Measurements from ENCODE around the gene ERGIC1.

- PRO-cap: no peak
- CAGE, long polyA plus RNA: no peak
Measured at GRCh38 chr5:172749658-172750493, 21.1 kb downstream of the DUSP1 start.

DNA sequence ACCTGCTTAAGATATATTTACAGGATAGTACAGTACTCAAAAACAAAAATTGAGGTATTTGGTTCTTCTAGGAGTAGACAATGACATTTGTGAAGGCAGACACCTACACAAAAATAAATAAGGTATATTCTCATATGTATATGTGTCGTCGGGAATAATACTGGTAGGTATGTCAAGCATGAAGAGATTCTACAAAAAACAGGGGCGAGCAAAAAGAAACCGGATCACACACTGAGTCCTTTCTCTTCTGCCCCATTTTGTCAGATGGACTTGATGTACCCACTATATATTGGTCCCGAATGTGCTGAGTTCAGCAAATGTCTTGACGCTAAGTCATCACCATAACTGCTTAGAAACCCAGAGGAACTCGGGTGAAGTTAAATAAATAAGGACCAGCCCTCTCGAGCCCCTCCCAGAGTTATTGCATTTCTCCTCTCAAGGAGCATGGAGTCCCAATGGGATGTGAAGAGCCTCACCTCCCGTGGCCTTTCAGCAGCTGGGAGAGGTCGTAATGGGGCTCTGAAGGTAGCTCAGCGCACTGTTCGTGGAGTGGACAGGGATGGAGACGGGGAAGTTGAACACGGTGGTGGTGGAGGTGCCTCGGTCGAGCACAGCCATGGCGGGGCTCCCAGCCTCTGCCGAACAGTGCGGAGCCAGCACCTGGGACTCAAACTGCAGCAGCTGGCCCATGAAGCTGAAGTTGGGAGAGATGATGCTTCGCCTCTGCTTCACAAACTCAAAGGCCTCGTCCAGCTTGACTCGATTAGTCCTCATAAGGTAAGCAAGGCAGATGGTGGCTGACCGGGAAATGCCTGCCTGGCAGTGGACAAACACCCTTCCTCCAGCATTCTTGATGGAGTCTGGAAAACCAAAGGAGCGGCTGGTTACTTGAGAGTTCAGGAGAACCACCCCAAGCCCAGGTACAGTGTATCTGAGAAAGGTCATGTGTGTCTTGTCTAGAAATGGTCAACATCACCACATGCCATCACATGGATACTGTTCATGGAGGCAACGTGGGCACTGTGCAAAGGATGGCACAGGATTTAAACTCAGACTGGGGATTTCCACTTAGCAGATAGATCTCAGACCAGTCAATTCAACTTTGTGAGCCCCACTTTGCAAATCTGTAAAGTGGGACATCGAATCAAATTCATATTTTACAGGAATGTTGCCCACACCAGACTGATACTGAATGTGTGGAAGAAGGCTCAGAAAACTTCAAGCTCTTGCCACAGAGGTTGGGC, 2.3 kb downstream of the DUSP1 start:
- PRO-cap: no peak
- CAGE, long polyA plus RNA: start-site peak on the plus strand centred at position 537 of the sequence, 106 bp wide, 972 and 1,431 reads in 2 replicates

DNA sequence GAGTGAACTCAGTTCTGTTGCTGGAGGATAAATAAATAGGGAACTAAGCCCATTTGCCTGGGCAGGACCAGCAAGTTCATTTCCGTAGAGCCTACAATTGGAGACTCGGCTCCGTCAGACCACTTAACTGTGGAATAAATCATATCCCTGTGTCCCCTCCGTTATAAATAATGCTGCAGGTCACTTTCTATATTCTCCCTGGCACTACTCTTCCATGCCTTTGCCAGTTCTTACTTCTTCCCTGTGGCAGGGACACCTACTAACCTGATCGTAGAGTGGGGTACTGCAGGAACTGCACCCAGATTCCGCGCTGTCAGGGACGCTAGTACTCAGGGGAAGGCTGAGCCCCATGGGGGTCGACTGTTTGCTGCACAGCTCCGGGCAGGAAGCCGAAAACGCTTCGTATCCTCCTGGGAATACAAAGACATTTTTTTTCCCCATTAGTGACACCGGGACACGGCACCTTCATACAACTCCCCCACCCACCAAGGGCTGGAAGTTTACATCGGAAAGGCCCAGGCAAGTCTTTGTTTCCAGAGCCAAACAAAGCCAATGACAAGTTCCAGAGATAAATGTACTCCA, 1.0 kb downstream of the DUSP1 start:
- PRO-cap: bidirectional peak, plus-strand start outside the sequence, minus-strand start at position 317 of the sequence
- CAGE, long polyA plus RNA: no peak

GRCh38 chr5:172798279-172799566, 27.7 kb upstream of the DUSP1 start:
- PRO-cap: no peak
- CAGE, long polyA plus RNA: no peak

GRCh38 chr5:172832529-172833073, 1.4 kb upstream of the ERGIC1 start:
- PRO-cap: no peak
- CAGE, long polyA plus RNA: no peak

- PRO-cap: bidirectional peak, plus-strand start at chr5:172834251, minus-strand start at chr5:172834162; bidirectional peak, plus-strand start at chr5:172834610, minus-strand start at chr5:172834422
- CAGE, long polyA plus RNA: no peak
Measured at GRCh38 chr5:172834073-172835157, at the start of gene ERGIC1. Gene ERGIC1, plus strand, starts transcription at chr5:172834251.

DNA sequence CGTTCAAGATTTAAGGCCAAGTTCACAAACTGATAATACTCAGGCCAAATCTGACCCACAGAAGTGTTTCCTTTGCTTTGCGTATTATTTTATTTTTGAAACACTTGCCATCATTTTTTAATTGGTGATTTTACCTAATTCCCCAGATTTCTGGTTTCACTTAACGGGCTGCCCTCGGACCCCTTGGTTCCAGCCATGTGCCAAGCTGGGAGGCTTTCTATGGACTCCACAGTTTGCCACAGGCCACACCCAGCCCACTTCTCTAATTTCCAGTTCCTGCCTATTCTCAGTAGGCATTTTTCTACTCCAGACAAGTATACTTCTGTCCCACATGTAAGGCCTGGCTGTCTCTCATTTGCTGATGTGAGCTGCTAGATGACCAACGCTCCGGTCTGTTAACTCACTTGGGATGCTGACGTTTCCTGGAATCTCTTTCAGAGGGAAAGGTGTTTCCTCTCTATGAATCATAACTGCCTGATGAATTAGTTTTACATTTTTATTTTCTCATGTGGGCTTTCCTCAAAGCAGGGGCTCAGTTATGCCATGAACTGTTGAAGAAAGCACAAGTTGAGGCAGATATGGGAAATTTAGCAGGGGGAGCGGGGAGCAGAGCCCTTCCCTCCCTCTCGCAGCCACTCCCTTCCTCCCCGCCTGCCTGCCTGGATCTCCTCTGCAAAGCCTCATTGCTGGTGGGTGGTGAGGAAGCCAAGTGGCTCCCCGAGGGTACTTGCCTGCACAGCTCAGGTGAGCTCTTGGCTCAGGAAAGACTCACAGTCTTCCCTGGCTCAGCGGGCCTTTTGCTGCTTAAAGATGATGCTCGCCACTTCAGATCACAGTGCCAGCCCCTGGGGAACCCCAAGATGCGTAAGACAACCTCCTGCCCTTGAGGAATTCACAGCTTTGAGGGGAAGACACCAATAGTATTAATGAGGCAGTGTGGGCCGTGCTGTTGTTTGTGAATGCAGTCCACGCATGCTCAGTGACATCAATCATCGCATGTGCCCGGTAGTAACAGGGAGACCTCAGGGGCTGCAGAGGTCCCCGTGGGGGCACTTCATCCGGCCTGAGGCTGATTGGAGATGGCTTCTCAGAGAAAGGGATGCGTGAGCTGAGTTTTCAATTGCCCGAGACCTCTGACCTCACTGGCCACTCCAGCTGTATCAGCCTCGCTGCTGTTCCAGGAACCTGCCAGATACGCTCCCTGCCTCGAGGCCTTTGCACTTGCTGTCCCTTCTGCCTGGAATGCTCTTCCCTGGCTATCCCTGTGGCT, 36.5 kb downstream of the ERGIC1 start:
- PRO-cap: no peak
- CAGE, long polyA plus RNA: no peak

DNA sequence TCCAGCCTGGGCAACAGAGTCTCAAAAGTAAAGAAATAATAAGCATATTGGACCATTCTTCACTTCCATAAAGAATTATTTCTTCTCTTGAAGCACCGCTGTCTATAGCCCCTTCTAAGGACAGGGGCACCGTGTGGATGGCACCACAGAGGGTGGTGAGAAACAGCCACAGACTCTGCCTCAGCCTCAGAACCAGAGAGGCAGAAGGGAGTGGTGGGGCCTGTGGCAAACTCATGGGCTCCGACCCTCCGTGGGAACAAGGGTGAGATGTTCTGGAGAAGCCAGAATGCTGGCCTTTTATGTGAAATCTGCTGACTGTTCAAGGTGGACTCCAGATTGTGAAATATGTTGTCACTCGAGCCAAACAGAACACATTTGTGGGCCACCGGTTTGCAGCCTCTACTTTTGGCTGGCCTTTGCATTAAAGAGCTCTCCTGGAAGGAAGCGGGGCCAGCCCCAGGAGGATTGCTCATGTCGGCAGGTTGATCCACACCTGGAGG, 62.3 kb downstream of the ERGIC1 start:
- PRO-cap: no peak
- CAGE, long polyA plus RNA: no peak

GRCh38 chr5:172950700-172951945, 8.1 kb upstream of the RPL26L1 start:
- PRO-cap: no peak
- CAGE, long polyA plus RNA: no peak

GRCh38 chr5:173011474-173012168, 28.1 kb downstream of the ATP6V0E1 start:
- PRO-cap: no peak
- CAGE, long polyA plus RNA: no peak

- PRO-cap: no peak
- CAGE, long polyA plus RNA: no peak
Measured at GRCh38 chr5:173040137-173040336, 16.1 kb upstream of the CREBRF start.

GRCh38 chr5:173329001-173329440, 807 bp upstream of the STC2 start:
- PRO-cap: no peak
- CAGE, long polyA plus RNA: no peak

- PRO-cap: no peak
- CAGE, long polyA plus RNA: no peak
Measured at GRCh38 chr5:173423220-173423930, 95.2 kb upstream of the STC2 start.

GRCh38 chr5:173612966-173613422, 3.5 kb downstream of the BOD1 start:
- PRO-cap: no peak
- CAGE, long polyA plus RNA: no peak

DNA sequence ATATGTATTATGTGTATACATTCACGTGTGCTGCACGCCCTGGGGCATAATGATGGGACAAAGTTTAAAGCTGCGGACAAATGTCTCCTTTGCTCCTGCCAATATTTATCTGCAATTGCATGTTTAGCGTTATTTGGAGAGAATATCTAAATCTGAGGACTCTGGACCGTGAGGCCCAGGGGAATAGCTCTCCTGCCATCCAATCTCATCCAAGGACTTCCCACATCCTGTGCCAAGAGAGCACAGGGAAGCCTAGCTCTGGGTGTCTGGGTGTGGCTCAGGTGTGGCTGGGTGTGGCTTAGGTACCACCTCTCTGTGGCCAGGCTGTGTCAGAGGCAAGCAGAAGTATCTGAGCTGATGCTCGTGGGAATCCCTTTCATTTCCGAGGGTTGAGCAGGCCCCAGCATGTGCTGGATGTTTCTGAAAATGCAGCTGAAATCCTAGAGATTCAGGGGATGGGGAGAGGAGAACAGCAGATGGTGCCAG, 7.0 kb upstream of the BOD1 start:
- PRO-cap: no peak
- CAGE, long polyA plus RNA: no peak

GRCh38 chr5:173673730-173674306, 57.4 kb upstream of the BOD1 start:
- PRO-cap: no peak
- CAGE, long polyA plus RNA: no peak

DNA sequence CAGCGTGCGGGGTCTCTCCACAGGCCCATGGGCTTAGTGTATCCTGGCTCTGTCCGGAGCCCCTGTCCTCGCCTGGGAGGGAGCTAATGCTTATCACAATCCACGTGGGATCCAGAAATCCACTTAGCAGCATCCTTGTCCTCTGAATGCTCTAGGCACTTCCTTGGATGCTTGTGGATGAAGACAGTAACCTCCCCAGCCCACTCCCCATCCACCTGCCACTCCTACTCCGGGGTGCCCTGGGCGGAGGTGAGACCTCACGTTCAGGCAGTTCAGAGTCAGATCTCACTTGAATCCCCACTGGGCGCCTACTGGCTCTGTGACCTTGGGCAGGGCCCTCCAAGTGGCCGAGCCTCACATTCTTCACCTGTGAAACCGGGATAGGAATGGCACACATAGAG, 112.4 kb upstream of the BOD1 start:
- PRO-cap: no peak
- CAGE, long polyA plus RNA: no peak

DNA sequence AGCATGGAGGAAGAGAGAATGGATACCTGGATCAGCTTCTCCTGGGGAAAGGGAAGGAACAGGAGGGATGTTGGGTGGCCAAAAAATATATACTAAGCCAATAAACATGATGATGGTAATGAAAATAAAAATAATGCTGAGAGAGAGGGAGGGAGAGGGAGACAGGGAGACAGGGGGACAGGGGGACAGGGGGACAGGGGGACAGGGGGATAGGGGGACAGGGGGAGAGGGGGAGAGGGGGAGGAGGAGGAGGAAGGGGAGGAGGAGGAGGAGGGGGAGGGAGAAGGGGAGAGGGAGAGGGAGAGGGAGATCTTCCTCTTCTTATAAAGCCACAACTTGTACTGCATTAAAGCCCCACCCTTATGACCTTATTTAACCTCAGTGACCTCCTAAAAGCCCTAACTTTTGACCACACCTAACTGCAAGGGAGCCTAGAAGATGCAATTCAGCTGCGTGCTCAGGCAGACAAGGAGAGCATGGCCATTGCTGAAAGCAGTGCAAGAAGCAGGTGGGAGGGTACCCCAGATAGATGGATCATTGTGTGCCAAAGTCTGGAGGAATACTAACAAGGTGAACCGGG, 125.2 kb upstream of the BOD1 start:
- PRO-cap: no peak
- CAGE, long polyA plus RNA: no peak

DNA sequence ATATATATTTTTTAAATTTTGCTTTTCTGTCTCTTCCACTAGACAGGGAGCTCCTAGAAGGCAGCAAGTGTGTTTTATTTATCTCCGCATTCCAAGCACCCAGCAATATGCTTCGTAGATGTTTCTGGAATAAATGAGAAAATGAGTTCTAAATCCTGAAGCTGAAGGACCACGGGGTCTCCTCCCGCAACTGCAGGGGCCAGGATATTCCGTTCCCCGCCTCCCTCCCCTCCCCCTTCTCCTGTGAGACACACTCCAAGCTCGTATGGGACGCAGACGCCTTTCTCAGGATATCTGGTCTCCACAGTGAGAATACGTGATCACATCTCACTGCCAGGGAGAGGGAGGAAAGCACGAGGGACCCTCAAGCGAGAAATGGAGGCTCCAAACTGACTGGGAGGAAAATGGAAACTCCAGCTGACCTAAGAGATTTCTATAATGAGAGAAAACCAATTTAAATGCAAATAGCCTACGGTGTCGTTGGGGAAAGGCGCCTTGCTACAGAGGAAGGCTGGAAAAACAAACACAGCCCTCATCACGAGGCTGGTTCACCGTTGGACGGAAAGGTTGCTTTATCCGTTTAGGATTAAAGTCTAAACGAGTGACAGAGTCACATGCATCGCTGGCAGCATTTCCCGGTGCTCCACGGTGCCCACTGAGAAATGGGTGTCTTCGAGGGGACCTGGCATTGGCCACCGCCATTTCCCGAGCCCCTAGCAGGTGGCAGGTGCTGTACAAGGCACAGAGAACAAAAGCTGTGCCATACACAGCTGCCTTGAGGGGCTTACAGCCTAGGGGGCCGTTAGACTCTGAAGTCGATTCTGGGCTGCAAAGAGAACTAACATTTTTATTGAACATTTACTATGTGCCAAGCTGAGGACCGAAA, 117.0 kb upstream of the CPEB4 start:
- PRO-cap: no peak
- CAGE, long polyA plus RNA: no peak

- PRO-cap: no peak
- CAGE, long polyA plus RNA: no peak
Measured at GRCh38 chr5:173777346-173777633, 110.9 kb upstream of the CPEB4 start.